Measurements from ENCODE around the genes USP17L22 and CLNK.

GRCh38 chr4:8457366-8457942 is 16.9 kb downstream of the TRMT44 start:
- RRBS = no CpG with 5 or more reads among the region's 5 CpGs

GRCh38 chr4:8473802-8474235 is 33.2 kb downstream of the TRMT44 start:
- RRBS = no CpG with 5 or more reads among the region's 14 CpGs

- RRBS = no CpG with 5 or more reads among the region's 5 CpGs
Observed at GRCh38 chr4:8903250-8903671, 31.6 kb upstream of the HMX1 start.

DNA sequence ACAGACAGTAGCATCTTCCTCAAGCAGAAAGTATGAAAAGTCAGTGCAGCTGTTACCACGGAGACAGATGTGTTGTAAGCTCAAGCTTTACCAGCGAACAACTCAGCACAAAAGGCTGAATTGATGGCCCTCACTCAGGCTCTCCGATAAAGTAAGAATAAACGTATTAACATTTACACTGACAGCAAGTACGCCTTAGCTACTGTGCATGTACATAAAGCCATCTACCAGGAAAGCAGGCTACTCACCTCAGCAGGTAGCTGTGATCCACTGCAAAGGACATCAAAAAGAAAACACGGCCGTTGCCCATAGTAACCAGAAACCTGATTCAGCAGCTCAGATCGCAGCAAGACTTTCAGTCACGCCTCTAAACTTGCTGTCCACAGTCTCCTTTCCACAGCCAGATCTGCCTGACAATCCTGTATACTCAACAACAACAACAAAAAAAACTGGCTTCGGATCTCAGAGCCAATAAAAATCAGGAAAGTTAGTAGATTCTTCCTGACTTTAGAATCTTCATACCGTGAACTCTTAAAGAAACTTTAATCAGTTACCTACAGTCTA is 97.5 kb upstream of the FAM90A26 start:
- RRBS = no CpG with 5 or more reads among the region's 11 CpGs

GRCh38 chr4:9153144-9154231 is 16.7 kb upstream of the FAM90A26 start:
- RRBS = 1% methylated on average over 11 of the region's 72 CpGs

GRCh38 chr4:9267283-9267902 is at the start of gene USP17L22:
Gene USP17L22 (plus strand): TSS chr4:9267619.
- RRBS = no CpG with 5 or more reads among the region's 22 CpGs

DNA sequence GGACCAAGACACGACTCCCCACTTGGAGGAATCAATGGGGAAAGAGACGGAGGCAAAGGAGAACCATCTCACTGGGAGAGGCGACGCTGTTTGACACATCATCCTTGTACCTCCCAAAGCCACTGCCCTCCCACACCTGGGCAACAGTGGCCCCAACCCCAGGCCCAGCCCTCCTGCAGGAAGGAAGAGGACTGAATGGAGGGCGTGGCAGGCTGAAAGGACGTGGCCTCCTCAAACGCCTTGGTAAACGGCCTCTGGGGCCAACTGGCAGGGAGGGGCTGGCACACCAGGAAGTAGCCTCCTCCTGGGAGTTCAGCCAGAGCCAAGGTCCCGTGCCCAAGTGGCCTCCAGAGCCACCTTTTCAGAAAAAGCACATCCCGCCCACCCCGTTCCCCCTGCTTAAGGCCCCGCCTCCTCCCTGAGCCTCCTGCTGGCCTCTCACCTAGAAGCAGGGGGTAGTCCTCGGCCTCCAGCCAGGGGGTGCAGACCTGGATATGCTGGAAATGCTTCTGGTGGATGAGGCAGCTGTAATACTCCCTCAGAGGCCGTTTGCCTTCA is 74.2 kb upstream of the DRD5 start:
- RRBS = no CpG with 5 or more reads among the region's 14 CpGs

DNA sequence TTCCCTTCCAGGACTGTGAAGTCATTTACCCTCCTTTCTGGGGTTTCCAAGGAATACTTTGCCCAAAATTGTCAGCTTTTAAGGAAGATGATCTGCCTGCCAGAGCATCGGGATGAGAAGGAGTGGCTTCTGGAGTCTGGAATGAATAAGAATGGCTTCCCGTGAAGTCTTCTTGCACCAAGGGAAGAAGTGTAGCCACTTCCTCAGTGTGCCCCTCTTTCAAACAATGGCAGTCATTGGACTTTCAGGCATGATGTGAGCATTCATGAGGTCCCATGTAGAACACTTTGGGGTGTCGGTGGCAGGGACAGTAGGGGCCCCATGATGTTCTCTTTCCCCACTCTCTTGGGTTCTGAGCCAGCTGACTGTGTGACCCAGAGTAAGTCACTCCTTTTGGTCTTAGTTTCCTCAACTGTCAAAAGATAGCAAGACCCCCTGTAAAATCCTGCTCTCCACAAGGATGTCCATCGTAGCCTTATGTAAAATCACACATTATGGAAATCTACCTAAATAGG is 115.7 kb downstream of the SLC2A9 start:
- RRBS = no CpG with 5 or more reads among the region's 4 CpGs

- RRBS = no CpG with 5 or more reads among the region's 6 CpGs
Observed at GRCh38 chr4:10022362-10022744, 1.1 kb upstream of the SLC2A9 start.

DNA sequence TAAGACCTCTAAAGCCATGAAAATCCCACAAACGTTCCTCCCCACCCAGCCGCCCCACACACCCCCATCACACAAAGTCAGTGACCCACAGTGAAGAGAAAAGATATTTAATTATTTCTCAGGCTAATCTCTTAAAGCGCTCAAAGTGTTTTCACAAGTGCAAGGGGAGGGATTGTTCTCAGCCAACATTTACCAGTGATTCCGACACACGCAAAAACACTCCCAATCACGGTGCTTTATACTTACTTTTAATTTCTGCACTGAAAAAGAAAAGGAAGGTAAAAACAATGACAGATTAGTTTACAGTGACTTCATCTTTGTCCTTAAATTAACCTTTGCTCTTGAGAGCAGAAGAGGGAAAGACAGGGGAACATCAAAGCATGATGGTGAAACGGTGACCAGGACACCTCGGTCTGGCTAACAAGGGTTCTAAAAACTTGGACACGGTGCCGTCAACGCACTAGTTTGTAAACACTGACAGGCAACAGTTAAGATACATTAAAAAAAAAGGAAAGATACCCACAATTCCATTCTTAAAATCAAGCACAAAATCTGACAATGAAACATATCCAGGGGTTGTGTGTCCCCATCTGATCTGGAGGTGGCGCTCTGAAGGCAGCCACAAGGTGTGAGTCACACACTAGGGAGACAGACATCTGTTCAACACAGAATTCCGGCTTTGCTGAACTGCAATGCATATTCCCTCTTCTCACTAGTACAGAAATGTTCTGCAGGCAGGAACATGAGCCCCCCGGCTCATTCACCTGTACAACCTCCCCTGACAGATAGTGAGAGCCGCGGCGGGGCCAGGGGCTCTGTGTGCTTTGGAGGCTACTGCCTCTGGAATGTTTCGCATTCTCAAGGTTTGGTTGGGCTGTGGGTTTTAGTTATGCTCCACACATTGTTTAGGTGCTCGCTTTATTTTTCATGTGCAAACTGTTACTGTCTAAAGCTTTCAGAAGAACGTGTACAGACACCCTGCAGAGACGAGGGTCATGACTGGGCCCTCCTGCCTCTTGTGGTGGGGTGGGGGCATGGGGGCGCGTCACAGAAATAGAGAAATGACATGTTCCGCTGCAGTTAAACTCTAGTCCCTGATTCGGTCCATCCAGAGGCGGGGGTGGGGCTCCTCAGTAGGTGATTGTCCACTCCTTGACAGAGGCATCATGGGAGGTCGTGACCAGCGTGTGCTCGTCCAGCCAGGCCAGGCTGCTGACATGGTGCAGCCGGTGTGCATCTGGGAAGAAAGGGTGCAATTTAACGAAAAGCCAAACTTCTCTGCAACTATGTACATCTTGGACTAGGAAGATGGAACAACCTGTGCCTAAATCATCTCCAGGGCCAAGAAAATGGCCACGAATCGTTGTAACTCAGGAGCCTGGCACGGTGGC is 41.9 kb downstream of the WDR1 start:
- RRBS = 61% methylated on average over 2 of the region's 34 CpGs

DNA sequence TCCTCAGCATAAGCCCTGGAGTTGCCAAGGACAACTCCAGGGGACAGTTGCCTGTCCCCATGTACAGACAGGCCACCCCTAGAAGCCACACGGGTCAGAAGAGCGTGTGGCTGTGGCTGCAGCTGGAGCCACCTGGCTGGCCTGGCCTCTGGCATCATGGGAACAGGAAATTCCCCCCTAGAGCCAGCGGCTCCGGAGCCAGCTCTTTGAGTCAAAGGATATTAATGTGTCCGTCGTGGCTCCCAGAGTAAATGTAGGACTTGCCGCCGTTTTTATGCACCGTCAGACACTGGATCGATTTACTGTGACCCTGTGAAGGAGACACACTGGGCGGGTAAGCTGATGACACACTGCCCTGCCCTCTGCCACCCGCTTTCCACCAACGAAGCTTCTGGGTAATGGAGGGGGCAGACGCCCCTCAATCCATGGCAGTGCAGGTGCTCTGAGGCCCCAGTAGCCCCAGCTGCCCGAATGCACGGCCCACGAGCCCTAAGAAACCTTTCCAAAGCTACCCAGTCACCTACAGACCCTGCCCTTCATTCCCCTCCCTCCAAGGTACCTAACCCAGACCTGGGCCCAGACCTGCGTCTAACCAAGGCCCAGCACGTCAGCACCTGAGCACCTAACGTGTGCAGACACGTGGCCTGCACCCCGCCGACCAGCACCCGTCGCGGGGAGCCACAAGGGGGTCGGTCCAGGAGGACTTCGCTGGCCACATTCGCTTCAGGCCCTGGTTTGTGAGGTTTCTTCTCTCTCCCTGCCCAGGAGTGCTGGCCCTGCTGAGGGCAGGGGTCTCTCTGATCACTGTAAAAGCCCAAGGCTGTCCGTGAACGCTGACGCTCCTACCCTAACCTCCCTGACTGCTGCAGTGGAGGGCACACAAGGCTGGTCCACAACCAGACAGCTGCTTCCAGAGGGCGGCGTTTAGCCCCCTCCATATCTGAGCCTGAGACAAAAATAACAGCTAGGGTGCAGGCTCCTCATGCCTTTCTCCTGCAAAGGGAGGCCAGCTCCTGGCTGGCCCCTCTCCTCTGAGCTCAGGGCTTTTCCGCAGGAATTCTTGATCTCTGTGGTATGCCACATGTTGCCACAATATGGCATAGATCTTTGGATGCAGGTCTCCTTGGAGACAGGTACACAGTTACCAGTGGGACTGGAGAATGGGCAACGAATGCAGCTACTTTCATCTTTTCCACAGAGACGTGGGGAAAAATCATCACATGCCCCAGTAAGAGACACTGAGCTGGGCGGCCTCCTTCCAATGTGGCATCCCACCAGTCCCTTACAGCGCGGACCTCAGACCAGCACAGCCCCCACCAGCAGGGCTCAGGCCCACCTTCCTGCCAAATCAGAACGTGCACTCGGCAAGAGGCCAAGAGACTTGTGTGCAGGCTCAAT is 31.9 kb downstream of the WDR1 start:
- RRBS = no CpG with 5 or more reads among the region's 42 CpGs

GRCh38 chr4:10086900-10087137 is 29.8 kb downstream of the WDR1 start:
- RRBS = no CpG with 5 or more reads among the region's 3 CpGs

DNA sequence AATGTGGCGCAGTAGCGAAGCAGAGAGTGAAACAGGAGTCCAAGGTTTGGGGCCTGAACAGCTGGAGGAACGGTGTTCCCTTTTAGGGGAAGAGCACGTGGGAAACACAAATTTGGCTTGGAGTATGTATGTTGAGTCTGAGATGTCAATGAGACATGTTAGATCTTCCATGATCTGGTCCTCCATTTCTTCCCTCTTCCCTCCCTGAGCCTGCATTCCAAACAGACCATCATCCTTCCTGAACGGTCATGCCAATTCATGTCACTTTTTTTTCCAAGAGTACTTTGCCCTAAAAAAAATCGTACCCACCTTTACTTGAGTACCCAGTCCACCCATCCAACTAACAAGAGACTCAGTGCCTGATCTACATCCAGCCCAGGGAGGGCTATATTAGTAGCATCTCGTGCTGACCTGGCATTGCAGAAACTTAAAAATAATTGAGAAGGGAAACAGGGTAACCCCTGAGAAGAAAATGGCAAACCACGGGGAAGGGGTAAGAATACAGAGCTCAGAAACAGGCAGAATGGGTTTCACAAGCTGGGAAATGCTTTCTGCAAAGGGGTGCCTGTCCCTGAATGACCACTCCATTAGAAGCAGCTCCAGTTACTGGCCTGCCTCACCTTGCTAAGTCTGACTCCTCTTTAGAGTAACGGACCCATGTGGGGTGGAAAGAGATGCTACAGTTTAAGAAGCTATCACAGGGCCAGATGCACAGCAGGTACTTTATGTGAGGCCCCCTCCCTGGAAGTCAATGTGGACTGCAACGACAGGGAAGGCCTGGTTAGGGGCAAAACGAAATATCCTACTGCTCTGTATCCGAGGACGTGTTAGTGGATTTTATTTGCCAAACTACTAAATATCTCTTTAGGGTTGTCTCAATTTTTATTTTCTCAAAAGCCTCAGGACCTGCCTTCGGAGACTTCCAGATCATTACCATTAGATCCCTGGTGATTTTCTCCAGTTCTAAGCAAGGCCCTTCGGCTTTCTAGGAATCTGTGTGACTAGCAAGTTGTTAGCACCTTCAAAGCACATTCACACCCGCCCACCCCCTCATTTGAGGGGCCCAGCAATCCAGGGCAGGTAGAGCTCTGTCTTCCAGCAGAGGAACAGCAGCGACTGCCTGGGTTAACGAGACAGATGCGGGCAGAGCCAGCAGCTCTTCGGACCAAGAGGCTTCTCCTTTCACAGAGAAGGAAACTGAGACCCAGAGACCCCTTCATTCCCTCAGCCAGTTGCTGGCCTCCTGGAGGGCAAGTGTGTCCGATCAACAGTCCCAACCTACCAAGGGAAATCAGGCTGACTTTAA is 2.4 kb downstream of the WDR1 start:
- RRBS = no CpG with 5 or more reads among the region's 21 CpGs

DNA sequence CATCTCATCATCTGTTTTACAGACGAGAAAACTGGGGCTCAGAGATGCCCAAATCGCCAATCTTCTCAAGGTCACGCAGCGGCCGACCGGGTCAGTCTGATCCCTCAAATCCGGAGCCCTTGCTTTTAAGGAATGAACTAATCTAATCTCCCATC is 1.1 kb downstream of the WDR1 start:
- RRBS = 5% methylated on average over 1 of the region's 7 CpGs

DNA sequence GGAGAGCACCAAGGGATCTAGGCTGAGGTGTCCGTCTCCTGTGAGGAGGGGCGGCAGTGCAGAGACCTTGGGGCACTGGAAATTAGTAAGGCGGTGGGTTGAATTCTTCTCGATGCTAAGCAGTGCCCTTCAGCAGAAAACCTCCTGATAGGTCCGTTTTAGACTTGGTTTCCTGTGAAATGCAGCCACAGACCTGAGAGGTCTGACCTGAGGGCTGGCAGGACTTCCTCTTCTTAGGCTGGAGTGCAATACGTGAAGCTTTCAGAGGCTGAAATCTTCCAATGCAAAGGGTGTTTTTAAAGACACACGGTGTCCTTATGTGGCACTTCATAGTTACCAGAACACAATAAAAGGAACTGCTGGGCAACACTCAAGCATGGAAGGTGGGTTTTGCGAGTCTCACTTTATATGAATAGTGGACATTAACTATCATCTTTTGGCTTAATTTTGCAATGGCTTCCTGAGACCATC is at the start of gene CLNK:
Gene CLNK, minus strand, starts transcription at position 90 of the 471 bp plus-strand sequence.
- RRBS = no CpG with 5 or more reads among the region's 8 CpGs

- RRBS = no CpG with 5 or more reads among the region's 4 CpGs
Observed at GRCh38 chr4:11073688-11074113, 355.0 kb downstream of the HS3ST1 start.

GRCh38 chr4:11587706-11588184 is 159.1 kb upstream of the HS3ST1 start:
- RRBS = no CpG with 5 or more reads among the region's 5 CpGs

DNA sequence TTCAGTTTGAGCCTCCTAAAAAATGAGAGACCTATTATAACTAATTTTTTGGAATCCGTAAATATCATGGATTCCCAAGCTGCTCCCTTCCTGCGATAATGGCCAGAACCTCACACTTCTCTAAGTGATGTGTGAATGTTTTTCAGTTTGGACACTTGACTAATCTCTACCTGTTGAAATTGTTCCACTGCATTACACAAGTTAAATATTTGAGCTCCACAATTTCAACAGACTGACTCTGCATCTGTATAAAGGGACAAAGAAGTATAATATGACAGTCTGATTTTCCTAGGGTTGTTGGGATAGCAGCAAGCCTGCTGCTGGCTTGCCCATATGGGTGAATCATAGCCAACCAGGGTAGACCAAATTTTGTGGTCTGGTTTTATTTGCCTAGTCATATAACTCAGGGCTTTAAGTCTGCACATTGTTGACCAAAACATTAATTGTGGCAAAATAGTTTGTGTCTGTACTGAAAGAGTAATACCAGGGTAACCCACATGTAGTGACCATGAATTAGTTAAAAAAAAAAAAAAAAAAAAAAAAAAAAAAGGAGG is 534.4 kb downstream of the RAB28 start:
- RRBS = no CpG with 5 or more reads among the region's 2 CpGs

DNA sequence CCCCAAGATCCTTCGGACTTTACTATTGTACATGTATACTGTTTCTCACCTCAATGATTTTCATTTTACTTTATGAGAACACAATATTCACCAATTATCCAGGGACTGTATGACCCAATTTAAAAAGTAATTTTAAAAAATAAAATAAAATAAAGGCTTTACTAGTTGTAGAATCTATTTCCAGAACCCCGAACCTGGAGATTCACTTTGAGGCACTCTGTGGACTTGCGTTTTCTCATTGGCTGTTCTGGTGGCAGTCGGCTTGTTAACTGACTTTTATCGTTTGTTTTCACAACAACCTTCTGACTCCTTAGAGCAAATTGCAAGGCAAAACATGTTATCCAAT is 310.4 kb downstream of the RAB28 start:
- RRBS = no CpG with 5 or more reads among the region's 5 CpGs

DNA sequence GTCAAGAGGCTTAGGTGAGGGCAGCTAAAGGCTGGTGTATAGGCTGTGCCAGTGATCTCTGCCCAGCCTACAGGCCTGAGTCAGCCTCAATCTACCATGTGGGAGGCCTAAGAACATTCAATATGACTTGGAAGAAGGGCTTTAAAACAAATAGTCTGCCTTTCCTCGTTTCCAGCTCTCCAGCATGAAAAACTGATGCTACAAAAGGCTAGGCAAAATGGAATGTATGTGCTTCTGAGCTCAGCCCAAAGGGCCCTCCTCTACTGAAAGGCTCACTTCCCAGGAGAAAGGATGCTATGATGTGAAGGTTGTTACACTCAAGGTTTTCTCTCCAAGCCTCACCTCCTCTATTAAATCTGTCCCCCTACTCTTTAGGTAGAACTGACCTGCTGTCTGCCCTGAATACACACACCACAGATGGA is 121.3 kb downstream of the RAB28 start:
- RRBS = no CpG with 5 or more reads among the region's 1 CpG

Measured in AG08470 (cell line).